Colonic mucosa (tissue), 1 donor: ENCODE measurements around a stretch of chr12.

DNA sequence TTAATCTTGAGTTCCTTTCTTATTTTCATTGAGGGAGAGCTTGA lies 722 bp upstream of the CDKN1B start:
- PRO-cap, result bidirectional peak, plus-strand start at position 28 of the sequence, minus-strand start outside the sequence

GRCh38 chr12:12718115-12718523 lies 951 bp downstream of the CDKN1B start:
- PRO-cap, result bidirectional peak, plus-strand start at chr12:12718238, minus-strand start at chr12:12718291

- PRO-cap, result no peak
Observed at GRCh38 chr12:12741456-12742099, 24.4 kb downstream of the CDKN1B start.

- PRO-cap, result no peak
Observed at GRCh38 chr12:12786426-12786605, 857 bp downstream of the APOLD1 start.

- PRO-cap, result bidirectional peak, plus-strand start at chr12:12881740, minus-strand start at chr12:12881601
Observed at GRCh38 chr12:12881351-12882073, 9.8 kb upstream of the GPRC5A start.

GRCh38 chr12:12899696-12900248 lies 8.4 kb downstream of the GPRC5A start:
- PRO-cap, result no peak

DNA sequence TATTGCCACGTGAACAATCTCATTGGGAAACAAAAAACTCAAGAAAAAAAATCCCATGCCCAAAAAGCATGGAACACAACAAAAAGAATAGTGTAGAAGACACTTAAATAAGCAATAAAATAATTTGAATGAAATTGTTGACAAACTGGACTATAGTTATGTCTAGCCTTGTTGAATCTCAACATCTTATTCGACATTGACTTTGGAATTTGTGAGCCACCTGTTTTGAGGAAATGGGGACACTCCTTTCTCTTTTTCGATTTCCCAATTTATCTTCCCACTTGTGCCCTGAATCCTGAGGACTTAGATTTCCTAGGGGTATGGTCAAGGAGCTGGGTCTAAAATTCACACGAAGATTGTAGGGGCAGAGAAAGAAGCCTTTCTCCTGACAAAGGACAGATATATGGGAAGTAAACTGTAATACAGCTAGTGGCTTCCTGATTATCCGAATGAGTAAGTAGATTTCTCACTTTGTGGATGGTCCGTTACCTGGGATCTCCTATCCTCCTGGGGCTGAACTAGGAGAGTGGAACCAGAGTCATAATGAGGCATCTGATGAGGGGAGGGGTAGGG lies 14.1 kb downstream of the GPRC5A start:
- PRO-cap, result no peak

- PRO-cap, result unidirectional peak, plus-strand start at chr12:12999871
Observed at GRCh38 chr12:12999691-12999991, 424 bp downstream of the HEBP1 start.

DNA sequence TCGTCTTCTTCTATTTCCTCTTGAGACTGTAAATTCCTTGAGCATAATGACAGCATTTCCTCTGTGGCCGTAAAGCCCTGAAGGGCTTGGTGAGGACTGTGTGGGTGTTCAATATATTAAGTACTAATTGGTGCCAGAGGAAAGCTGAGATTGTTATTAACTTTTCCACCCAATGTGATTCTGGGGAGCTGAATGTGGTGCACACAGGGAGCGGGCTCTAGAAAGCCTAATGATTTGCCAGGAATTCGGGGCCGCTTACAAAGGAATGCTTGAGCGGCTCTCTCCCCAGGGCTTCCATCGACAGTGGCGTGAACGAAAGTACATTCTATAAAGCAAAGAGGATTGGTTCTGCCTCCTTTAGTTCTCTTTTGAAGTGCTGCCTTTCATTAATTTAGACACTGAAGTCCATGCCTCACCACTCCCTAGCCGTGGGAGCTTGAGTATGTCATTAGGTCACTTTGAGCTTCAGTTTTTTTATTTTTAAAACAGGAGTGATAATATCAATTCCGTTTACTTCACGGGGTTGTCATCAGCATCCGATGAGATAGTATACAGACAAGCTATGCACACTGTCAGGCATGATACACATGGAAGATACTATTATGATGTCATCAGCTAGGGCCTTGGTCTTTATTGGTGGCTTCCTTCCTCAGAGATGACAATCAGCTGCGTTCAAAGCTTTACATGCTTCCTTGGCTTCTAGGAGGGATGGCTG lies 10.9 kb upstream of the GSG1 start:
- PRO-cap, result no peak

- PRO-cap, result no peak
Observed at GRCh38 chr12:13202418-13203470, 6.2 kb downstream of the EMP1 start.

DNA sequence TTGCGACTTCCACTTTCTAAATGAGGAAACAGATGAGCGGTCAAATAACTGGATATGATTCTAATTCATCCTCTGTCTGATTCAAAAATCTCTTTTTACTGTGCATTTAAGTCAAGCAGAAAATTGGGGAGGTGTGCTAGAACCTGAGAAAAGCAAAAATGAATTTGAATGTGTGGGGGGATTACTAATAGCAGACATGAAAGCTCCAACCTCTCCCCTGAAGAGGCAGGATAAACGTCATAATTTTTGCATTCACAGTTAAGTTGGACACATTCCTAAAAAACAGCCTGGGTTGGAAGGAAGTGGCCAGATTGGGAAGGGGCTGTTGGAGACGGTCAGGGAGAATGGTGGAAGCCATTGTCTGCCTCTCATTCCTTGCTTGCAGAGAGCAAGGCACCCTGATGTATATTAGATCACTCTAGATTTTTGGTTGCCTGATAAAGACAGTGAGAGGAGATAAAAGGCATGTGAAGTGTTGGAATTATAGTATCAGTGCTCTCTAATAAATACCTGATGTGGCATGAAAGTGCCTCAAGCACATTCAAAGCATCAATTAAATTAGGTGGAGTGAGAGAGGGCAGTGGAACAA lies 13.2 kb downstream of the EMP1 start:
- PRO-cap, result no peak

- PRO-cap, result unidirectional peak, plus-strand start at chr12:13212007
Observed at GRCh38 chr12:13211519-13212206, 15.1 kb downstream of the EMP1 start.

DNA sequence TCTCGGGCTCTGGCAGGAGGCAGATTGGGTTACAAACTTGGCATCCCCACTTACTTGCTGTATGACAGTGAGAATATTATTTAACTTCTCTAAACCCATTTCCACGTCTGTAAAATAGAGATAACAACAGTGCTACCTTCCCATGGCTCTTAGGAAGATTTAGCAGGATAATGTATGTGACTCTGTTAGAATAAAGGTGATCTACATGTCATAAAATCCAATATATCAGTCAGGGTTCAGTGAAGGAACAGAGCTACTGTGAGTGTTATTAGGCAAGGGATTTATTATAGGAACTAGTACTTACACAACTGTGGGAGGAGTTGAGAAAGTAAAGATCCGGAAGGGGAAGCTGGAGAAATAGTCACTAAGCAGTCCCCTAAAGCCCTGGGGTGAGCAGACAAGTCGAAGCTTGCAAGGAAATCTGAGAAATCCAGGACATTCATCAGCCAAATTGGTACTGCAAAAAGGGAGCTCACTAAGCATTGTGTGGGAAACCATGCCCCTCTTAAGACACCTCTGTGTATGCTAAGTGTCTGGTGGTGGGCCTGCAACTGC lies 92.0 kb upstream of the ATF7IP start:
- PRO-cap, result no peak

GRCh38 chr12:14284240-14284778 lies 81.2 kb upstream of the ATF7IP start:
- PRO-cap, result no peak

- PRO-cap, result no peak
Observed at GRCh38 chr12:14768450-14769275, 2.3 kb downstream of the H4C16 start.

DNA sequence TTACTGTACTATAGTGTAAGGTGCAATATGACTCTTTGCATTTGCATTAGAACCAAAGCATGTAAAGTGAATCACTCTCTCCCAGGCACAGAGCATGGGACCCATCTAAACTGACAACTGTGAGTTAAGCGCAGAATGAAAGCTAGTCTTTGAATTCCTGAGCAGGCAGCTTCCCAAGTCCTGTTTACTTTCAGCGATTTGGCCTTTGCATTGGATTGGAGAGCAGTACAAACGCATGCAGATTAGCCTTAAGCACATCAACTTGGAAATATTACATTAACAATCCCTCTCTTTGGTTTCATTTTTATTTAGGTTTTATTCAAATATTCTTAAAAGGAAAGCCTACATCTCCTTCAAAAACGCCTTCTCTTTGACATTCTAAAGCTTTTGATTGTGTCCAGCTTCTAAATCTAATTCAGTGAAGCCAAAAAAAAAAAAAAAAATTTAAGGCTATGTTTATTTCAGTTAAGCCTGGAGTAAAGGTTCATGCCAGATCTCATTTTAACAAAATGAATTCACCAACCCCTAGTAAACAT lies 74.5 kb downstream of the RERG start:
- PRO-cap, result no peak

GRCh38 chr12:15162938-15164019 lies 57.9 kb downstream of the RERG start:
- PRO-cap, result no peak

GRCh38 chr12:15168202-15168915 lies 52.9 kb downstream of the RERG start:
- PRO-cap, result no peak

GRCh38 chr12:15179452-15180209 lies 41.6 kb downstream of the RERG start:
- PRO-cap, result no peak

DNA sequence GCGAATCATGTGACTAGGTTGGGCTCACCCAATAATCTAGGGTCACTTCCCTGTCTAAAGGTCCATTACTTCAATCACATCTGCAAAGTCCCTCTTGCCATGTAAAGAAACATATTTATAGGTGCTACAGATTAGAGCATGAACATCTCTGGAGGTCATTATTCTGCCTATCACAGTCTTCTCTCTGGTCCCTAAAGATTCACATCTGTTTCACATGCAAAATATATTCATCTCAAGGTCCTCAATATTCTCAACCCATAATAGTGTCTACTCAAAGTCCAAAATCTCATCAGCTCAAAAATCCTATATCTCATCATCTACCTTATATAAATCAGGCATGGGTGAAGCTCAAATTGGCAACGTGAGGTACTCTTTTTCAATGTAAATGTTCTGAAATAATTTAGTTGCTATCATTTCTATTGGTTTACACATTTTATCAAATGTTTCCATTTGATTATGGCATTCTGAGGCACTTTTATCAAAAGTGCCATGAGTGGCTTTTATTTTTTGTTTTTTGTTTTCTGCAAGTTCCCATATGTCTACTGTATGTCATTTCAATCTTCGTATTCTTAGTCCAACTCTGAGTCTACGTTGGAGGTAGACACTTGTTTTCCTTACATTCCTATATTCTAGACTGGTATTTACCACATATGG lies 22.2 kb downstream of the RERG start:
- PRO-cap, result no peak